Measurements from ENCODE around the gene HAX1.

- RRBS, result 2% methylated on average over 13 of the region's 45 CpGs
Measured at GRCh38 chr1:154272124-154272848, at the start of gene HAX1. Gene HAX1 (plus strand): TSS chr1:154272629.

- RRBS, result no CpG with 5 or more reads among the region's 5 CpGs
Measured at GRCh38 chr1:154331519-154332174, 6.3 kb downstream of the ATP8B2 start.

GRCh38 chr1:154343574-154344574, 18.5 kb downstream of the ATP8B2 start:
- RRBS, result no CpG with 5 or more reads among the region's 24 CpGs

- RRBS, result no CpG with 5 or more reads among the region's 6 CpGs
Measured at GRCh38 chr1:154403505-154404104, 1.5 kb upstream of the IL6R start.

DNA sequence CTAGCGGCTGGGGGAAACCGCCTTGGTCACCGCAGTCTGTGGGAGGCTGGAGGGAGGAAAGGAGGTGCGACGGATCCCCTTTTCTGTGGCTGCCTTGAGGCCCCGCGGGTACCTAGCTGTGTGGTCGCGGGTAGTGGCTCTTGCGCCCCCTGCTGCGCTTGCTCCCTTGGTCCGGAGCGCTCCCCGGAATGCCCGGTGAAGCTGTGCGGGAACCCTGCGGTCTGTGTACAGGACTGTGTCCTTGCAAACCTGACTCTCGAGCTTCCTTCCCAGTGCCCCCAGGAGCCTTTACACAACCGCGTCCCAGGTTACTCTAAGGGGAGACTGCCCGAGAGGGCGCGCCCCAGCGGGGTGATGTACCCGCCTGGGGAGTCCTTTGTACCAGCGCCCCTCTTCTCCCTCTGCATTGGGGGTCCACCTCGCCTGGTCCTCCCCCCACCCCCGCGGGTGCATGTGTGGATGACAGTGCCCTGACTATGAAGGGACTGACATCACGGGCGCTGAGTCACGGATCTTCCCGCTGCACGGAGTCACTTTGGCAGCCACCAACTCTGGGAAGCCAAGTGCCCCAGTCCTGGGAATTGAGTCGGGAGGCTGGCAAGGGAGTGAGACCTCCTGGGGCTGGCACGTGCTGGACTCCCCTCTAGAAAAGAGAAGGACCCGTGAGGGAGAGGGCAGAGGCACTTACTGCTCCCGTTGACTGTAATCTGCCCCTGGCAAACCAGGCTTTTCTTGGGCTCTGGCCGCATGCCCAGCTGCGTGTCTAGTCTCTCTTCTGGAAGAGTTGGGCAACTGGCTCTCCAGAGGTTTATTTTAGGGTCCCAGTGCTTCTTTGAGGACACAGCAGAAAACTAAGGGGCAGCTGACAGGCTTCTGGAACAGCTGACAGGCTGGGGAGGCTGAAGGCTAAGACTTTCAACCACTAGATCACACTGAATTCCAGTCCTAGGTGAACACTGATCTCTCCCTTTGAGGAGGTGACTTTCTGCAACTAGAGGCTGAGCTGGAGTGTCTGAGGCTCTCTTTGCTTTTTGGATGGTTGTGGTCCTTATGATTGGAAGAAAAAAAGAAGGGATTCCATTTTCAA, 951 bp downstream of the IL6R start:
- RRBS, result no CpG with 5 or more reads among the region's 40 CpGs

DNA sequence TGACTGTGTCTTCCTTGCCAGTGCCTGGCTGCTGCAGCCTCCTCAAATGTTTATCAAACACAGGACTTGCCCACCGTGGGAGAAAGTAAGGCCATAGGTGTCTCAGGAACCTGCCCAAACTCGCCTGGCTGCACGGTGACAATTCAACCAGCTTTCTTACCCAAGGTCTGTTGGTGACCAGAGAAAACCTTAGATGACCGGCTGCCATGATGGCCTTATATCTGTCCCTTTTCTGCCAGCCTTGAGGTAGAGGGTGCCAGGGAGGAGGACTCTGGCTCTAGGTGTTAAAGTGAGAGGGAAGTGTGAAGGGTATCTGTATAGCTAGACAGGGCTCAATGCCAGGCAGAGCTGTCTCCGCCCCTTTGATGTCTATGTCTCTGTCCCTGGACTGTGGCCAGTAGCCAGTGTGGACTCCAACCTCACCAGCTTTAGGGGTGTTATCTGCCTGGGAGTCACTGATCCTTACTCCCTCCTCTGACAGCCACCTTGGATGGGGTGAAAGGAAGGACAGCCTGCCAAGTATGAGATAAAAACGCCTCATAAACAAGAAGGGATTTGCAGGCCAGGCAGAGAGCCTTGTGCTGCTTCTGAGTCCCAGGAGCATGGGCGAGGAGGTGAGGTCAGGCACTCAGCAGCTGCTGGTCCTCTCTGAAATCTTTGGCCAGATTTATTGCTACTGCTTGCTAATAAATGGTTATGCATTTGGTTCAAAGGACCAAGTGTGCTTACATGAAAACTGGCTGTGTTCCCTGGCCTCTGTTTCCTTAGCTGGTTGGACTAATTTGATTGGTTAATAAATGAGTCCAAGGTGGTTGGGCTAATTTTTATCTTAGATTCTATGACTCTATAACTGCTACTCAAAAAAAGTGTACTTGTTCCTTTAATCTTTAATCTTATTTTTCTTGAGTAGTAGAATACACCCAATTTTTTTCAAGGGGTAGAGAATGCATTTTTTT, 22.5 kb downstream of the IL6R start:
- RRBS, result no CpG with 5 or more reads among the region's 7 CpGs

DNA sequence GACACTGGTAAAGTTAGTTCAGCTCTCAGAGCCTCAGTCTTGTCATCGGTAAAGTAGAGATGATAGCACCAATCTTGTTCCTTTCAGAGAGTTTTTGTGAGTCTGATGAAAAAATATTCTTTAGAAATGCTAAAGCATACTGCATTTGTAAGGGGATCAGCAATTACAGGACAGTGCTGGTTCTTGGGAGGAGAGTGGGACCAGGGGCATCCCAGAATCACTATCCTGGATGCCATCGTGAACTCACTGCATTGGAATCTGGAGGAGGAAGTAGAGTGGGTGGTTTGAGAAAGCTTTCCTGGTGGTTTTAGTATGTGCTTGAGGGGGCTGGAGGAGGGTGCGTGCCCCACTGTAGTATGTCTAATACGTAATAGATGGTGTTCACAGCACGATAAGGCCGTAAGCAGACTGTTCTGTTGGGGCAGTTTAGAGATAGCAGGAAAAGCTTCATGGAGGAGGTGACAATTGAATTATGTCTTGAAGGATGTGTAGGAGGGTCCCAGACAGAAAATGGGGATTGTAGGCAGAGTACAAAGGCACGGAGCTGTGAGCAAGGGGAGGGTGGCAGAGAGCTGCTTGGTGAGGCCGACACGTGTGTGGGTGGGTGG, 36.8 kb downstream of the IL6R start:
- RRBS, result no CpG with 5 or more reads among the region's 9 CpGs

DNA sequence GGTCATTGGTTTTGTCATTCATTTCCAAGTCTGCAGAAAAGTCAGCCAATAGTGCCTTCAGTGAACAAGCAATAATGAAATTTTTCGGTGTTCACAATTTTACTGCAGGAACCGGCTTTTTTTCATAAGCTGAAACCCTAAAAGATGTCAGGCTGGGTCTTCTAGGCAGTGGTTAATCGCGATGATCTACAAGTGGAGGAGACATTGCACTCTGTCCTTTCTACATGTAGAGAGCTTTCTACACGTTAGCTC, 44.5 kb upstream of the TDRD10 start:
- RRBS, result no CpG with 5 or more reads among the region's 5 CpGs

- RRBS, result no CpG with 5 or more reads among the region's 5 CpGs
Measured at GRCh38 chr1:154463545-154464085, 38.4 kb upstream of the TDRD10 start.

DNA sequence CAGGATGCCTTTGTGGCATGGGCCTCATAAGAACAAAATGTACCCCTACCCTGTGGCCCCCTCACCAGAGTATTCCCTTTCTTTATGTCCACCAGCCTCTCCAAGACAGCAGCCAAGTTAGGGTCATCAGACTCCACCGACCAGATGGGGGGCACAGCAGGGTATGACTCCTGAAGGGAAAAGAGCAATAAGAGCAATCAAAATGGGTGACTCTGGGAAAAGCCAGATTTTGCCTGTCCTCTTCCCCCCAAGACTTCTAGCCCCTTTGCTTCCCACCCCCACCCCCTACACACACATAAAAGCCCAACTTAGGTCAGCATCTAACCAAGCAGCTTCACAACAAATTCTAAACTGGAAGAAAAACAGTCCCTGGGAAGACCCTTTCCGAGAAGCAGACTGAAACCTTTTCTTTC, 2.7 kb downstream of the UBE2Q1 start:
- RRBS, result no CpG with 5 or more reads among the region's 2 CpGs

GRCh38 chr1:154557171-154557652, 1.2 kb downstream of the UBE2Q1 start:
- RRBS, result no CpG with 5 or more reads among the region's 4 CpGs

GRCh38 chr1:154600935-154601766, 6.8 kb downstream of the ADAR start:
- RRBS, result no CpG with 5 or more reads among the region's 16 CpGs

DNA sequence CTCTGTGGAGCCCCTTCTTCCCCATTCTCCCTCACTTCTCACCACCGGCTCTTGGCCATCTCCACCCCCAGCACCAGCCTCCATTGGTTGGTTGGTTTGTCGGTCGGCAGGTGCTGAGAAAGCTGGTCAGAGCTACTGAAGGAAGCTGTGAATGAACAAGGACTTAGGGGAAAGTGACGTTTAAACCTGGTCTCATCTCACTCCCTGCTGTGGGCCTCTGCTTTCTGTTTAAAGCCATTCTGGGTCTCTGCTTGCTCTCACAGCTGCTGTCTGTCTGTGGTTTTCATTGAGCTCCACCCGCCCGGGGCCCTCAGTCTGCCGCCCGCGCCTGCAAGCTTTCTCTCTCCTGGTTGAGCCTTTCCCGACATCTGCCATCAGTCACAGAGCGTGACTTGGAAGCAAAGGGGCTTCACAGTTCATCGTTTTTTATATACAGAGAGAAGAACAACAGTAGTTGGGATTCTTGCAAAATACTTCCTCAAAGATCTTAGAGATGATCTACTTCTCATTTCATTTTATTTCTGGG, 122.1 kb downstream of the KCNN3 start:
- RRBS, result 100% methylated on average over 1 of the region's 12 CpGs

DNA sequence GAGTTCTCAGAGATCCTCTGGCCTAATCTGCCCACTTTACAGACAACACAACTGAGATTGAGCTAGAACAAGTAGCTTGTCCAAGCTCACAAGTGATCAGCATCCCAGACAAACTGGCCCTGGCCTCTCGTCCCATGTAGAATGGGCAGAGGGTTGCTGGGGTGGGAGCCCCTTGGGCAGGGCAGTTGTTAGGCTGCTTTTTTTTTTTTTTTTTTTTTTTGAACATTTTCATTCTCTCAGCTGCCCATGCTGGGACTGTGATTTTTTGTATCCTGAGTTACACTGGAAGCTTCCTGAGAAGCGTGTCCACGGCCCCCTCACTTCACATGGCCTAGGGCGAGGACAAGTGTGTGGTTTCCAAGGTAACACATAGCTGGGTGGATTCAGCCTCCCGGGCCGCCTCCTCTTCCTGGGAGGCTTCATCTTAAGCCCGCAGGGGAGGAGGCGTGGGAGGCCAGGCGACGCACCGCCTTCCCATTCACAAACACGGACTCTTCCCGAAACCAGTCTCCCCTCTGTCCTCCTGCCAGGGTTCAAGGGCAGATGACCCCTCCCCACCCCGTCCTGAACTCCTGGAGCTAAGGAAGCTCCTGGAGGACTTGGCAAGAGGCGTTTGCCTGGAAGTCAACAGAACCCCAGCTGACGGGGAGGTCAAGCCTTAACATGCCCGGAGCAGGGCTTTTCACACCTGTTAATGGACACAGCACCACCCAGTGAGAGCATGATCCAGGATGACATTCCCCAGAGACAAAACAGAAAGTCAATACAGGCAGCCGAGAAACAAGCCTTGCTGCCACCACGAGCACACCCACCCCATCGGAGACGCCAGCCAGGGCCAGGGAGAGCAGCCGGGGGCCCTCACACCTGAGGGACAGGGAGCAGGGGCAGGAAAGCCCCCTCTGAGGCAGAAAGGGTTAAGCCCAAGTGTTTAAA, 56.8 kb downstream of the KCNN3 start:
- RRBS, result 50% methylated on average over 2 of the region's 22 CpGs

GRCh38 chr1:154837214-154837984, 32.7 kb downstream of the KCNN3 start:
- RRBS, result no CpG with 5 or more reads among the region's 20 CpGs

- RRBS, result 90% methylated on average over 2 of the region's 19 CpGs
Measured at GRCh38 chr1:154840148-154841251, 29.6 kb downstream of the KCNN3 start.

- RRBS, result 61% methylated on average over 2 of the region's 13 CpGs
Measured at GRCh38 chr1:154860202-154861007, 9.7 kb downstream of the KCNN3 start.

DNA sequence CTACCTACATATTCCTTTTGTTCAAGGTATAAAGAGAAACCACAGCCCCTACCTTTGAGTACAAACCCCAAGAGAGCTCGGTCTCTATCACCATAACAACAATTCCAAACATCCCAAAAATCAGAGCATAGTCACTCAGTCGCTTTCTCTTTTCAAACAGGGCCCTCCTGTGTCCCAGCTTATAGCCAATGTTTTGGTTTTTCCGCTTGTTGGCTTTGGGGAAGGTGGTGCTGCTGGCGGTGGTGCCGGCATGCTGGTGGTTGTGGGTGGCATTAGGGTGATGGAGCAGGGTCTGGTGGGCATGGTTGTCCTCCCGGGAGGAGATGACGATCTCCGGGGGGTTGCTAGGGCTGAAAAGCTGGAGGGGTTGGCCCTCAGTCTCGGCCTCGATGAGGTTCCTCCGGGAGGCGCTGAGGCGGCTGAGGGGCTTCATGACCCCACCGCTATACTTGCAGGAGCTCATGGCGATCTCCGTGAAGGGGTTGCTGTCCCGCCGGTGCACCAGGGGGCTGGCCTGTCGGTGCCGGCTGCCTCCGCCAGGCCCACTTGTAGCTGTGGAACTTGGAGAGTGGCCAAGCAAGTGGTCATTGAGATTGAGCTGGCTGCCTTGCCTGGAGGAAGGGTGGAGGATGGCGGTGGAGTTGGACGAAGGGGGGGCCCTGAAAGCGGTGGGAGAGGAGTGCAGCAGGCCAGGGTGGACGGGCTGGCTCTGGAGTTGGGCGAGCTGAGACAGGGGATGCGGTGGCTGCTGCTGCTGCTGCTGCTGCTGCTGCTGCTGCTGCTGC, 909 bp downstream of the KCNN3 start:
- RRBS, result 3% methylated on average over 12 of the region's 27 CpGs

DNA sequence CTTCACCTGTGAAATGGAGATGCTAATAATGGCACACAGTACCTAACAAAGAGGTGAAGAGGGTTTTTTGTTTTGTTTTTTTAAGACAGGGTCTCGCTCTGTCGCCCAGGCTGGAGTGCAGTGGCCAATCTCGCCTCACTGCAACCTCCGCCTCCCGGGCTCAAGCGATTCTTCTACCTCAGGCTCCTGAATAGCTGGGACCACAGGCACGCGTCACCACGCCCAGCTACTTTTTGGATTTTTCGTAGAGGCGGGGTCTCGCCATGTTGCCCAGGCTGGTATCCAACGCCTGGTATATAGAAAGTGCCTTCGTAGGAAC, 541 bp downstream of the PMVK start:
- RRBS, result no CpG with 5 or more reads among the region's 14 CpGs

DNA sequence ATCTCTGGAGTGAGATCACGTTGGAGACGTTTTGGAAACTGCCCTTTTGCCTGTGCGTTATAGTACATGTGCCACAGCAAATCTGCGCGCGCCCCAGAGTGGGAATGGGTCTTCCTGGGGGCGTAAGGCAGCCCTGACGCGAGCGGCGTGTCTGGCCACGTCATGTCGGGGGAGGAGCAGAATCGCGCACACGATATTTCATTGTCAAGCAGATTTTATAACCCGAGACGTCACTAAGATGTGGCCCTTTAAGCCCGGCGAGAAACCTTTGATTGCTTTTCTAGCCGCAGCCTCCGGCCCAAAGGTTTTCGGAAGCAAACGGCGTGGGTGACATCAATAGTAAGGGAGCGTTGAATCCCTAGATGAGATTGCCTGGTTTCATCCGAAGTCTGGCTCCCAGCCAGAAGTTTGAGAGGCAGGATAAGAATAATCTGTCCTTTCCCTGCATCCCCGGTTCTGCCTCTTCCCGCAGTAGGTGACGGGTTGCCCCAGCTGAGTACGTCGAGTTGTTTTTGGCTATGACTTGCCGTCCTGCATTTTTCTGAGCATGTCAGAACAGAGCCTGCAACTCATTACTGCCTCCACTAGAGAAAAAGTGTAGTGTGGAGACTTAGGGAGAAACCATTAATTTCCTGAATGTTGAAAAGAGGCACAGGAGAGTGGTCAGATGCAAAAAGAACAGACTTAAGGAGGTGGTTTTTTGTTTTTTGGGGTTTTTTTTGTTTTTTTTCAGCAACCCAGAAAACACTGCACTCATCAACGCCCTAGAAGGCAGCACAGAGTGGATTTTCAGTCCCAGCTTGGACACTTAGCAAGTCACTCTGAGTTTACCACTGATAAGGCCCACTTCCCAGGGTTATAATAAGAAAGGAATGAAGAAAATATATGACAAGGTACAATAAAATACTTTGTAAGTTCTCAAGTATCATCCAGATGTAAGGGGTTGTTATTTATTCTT, 892 bp upstream of the PMVK start:
- RRBS, result 0% methylated on average over 2 of the region's 34 CpGs

Data from PFSK-1 (cell line).